Right common carotid artery plus branches (tissue), 1 donor: ENCODE measurements around the genes STX16, NPEPL1, GNAS and NELFCD.

- PRO-cap, result no peak
These were observed 4.3 kb downstream of the PMEPA1 start for GRCh38 chr20:57705403-57706017.

- PRO-cap, result no peak
These were observed 38.1 kb upstream of the PMEPA1 start for GRCh38 chr20:57747906-57748312.

- PRO-cap, result unidirectional peak, plus-strand start at chr20:57774216
These were observed 64.1 kb upstream of the PMEPA1 start for GRCh38 chr20:57773942-57774322.

- PRO-cap, result no peak
These were observed 163.1 kb upstream of the C20orf85 start for GRCh38 chr20:57987580-57988053.

DNA sequence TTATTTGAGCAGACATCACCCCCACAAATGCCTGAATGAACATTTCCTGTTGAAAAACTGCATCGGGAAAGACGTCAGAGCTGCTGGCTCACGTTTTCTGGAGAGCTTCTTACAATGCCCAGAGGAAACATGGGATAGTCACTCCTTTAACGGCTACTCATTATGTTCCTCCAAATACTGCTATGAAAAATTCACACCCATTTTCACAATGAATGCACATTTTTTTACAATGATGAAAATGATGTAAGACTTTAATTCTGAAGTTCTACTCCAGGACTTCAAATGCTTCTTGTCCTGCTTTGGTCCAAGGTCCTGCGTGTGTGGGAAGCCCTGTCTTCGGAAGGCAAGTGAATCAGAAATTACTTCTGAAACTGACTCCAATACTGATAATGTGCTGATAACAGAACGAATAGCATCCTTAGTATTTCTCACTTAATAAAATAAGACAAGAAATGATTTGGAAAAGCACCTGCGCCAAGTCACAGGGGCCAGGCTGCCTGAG lies 160.2 kb upstream of the C20orf85 start:
- PRO-cap, result no peak

GRCh38 chr20:58129449-58129829 lies 21.3 kb upstream of the C20orf85 start:
- PRO-cap, result no peak

- PRO-cap, result no peak
These were observed 15.5 kb upstream of the C20orf85 start for GRCh38 chr20:58135209-58135527.

- PRO-cap, result no peak
These were observed 3.1 kb downstream of the ANKRD60 start for GRCh38 chr20:58225423-58225656.

- PRO-cap, result no peak
These were observed 1.7 kb downstream of the RAB22A start for GRCh38 chr20:58311120-58311621.

- PRO-cap, result no peak
These were observed 27.8 kb upstream of the VAPB start for GRCh38 chr20:58361009-58361768.

GRCh38 chr20:58446081-58447241 lies 57.4 kb downstream of the VAPB start:
- PRO-cap, result no peak

- PRO-cap, result no peak
These were observed 36.0 kb upstream of the STX16 start for GRCh38 chr20:58615039-58615458.

DNA sequence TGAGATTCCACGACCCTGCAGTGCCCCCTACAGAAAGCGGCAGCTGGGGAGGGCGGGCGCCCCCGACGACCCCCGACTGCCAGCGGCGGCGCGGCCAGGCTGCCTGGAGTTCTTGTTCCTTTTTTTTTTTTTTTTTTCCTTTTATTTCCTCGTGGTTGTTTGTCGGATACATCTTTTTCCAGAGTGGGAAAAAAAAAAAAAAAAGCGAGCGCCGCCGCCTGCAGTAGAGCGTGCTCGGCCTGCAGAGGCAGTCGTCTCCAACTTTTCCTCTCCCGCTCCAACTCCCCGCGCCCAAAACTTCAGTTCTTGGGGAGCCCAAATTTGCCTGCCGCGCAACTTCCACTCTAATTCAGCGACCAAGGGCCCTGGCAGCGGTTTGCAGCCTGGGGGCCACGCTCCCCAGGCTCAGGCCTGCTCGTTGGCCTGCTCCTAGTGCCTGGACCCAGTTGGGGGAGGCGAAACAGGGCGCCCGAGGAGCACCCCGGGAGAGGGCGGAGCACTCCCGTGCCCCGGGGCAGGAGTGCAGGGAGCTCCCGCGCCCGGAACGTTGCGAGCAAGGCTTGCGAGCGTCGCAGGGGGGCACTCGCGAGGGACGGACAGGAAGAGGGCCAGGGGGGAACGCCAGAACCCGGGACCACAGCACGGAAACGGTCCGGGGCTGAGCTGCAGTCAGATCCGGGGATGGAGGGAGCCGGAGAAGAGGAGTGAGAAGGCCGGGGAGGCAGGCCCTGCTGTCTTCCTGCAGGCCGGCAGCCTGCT lies at the start of gene STX16:
Gene STX16 (plus strand): TSS at position 672 of the 759 bp plus-strand sequence.
- PRO-cap, result unidirectional peak, plus-strand start at position 223 of the sequence; bidirectional peak, plus-strand start at position 672 of the sequence, minus-strand start at position 549 of the sequence

DNA sequence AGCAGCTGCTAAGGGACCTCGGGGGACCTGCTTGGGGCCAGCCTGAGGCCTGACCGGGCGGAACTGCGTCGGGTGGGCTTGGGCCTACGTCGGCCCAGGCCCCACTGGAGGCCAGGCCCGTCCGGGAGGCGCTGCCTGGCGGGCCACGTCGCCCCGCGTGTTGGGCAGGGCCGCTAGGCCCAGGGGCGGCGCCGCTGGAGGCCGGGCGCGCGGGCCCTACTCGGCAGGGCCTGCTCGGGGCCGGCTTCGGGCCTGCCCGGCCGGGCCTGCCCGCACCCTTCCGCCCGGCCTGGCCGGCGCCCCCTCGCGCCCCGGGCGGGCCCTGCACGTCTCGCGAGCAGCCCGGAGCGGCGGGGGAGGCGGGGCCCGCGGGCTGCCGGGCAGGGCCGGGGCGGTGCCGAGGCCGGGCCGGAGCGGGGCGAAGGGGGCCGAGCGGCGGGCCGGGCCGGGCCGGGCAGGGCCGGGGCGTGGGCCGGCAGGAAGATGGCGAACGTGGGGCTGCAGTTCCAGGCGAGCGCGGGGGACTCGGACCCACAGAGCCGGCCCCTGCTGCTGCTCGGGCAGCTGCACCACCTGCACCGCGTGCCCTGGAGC lies at the start of gene NPEPL1:
Gene NPEPL1 (plus strand): TSS at position 383 of the 594 bp plus-strand sequence.
- PRO-cap, result bidirectional peak, plus-strand start at position 457 of the sequence, minus-strand start at position 248 of the sequence

- PRO-cap, result no peak
These were observed 13.8 kb upstream of the GNAS start for GRCh38 chr20:58877157-58878085.

DNA sequence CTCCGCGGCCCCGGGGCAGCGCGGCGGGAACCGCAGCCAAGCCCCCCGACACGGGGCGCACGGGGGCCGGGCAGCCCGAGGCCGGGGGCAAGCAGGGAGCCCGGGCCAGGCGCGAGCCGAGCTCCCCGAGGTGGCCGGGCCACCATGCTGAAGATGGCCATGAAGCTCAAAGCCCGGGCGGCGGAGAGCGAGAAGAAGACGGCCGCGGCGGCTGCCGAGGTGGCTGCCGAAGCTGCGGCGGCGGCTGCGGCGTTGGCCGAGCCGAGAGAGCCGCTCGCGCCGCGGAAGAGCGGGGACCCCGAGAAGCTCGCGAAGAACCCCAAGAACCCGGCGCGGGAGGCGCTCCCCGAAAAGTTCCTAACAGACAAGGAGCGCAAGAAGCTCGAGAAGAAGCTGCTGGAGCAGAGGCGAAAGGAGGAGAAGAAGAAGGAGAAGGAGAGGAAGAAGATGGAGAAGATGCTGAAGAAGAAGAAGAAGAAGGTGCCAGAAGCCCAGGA lies 1.4 kb upstream of the GNAS start:
- PRO-cap, result no peak

DNA sequence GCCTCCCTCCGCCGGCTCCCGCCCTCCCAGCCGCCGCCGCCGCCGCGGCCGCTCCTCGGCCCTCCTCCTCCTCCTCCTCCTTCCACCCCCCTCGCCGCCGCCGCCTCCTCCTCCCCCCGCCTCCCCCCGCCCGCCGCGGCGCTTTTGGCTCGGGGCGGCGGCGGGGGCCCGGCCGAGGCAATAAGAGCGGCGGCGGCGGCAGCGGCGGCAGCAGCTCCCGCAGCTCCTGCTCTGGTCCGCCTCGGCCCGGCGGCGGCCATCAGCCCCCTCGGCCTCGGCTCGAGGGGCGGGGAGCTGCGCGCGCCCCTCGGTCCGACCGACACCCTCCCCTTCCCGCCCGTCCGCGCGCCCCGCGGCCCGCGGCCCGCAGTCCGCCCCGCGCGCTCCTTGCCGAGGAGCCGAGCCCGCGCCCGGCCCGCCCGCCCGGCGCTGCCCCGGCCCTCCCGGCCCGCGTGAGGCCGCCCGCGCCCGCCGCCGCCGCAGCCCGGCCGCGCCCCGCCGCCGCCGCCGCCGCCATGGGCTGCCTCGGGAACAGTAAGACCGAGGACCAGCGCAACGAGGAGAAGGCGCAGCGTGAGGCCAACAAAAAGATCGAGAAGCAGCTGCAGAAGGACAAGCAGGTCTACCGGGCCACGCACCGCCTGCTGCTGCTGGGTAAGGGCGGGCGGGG lies at the start of gene GNAS:
Gene GNAS (plus strand): TSS at position 210 of the 670 bp plus-strand sequence.
- PRO-cap, result bidirectional peak, plus-strand start at position 180 of the sequence, minus-strand start at position 57 of the sequence

- PRO-cap, result no peak
These were observed 18.0 kb downstream of the GNAS start for GRCh38 chr20:58909009-58909898.

DNA sequence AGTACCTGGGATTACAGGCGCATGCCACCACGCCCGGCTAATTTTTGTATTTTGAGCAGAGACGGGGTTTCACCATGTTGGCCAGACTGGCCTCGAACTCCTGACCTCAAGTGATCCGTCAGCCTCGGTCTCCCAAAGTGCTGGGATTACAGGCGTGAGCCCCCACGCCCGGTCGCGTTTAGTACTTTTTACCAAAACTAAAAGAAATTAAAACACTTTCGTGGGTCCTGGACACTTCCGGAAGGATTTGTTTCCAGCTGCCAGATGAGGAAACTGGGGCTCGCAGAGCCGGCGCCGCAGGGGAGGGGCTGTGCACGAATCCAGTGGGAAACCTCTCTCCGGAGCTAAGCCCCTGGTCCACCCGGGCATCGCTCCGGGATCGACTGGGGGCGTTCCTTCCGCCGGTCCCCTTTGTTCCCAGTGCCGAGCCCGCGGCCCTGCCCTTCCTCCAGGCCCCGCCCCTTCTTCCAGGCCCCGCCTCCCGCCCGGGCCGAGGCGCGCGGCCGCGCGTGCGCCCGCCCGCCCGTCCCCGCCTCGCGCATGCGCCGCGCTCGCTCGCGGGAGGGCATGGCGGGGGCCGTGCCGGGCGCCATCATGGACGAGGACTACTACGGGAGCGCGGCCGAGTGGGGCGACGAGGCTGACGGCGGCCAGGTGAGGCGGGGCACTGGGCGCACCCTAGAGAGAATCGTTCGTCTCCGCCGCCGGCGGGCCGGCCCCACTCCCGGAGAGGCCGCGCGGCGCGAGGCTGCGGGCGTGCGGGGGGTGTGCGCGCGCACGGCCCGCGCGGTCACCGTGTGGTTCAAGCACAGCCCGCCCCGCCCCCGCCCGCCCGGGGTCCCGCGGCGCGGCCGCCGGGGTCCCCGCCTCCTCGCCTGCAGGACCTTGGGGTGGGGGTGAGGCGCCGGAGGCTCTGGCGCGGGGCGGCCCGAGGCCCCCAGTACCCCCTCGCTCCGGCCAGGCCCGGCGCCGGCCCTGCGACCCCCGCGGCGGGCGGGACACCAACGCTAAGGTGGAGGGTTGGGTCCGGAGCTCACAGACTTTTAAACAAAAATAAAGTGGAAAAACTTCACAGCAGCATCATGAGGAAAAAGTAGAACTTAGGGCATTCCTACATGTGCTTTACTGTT lies at the start of gene NELFCD:
Gene NELFCD (plus strand): TSS at position 541 of the 1,130 bp plus-strand sequence.
- PRO-cap, result bidirectional peak, plus-strand start at position 562 of the sequence, minus-strand start at position 385 of the sequence

DNA sequence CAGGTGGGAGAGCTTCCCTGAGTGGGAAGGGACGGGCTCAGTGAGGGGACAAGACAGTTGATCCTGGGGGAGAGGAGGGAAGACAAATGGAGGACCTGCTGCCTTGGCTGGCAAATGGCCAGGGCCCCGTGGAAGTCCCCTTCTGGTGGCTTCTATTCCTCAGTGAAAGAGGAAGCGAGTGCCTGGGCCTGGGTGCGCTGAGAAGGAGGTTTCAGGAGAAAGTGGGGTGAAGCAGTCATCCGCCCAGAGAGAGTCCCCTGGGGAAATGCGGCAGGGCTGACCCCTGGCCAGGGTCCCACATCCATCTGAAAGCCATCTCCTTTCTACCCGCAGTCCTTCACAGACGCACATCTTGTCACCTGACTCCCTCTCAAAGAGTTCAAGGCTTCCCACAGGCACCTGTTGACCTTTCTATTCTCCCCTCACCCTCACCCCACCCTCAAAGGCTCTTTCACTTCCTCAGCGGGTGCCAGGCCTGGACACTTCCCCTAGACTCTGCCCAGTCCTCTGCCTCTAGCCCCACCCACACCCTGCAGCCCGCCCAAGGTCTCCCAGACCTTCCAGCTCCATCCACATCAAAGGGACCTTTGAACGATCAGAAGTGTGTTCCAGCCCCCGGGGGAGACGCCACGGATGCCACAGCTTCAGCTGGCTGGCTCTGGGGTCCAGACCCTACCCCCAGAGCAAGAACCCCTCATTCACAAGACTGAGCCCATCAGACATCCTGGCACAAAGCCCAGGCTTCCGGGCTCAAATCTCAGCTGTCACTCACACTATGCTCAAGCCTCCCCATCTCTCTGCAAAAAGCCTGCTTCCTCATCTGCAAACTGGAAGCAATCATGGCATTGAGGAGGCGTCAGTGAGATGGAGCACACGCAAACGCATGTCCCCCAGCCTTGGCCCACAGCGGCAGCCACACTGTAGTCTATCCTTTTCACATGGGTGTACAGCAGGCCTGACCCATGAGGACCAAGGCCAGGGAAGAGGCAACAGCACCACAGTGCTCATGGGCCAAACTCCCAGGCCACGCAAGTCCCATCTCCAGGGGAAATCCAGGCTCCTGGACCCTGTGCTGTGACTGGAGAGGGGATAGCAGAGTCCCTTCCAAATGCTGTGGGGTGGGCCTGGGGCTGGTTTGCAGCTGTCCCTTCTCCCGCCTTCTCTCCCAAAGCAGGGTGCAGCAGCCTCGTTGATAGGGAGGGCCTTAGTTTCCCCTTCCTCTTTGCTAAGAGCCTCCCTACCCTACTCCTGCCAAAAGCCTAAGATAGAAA lies 2.0 kb downstream of the CTSZ start:
- PRO-cap, result unidirectional peak, plus-strand start at position 845 of the sequence